Neutrophil (primary cell): ENCODE data around the genes ANKRD40CL, WFIKKN2 and TOB1.

GRCh38 chr17:50189374-50189922 lies 12.0 kb downstream of the COL1A1 start:
- PRO-cap, result no peak

DNA sequence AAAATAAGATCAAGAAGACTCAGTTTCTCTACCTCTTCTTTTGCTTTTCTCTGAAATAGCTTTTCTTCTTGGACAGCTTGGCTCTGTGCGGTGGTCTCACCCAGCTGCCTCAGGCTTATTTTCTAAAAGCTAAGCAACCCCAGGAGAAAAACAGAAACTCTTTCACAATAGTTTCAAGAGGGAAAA lies 21.0 kb upstream of the COL1A1 start:
- PRO-cap, result no peak

DNA sequence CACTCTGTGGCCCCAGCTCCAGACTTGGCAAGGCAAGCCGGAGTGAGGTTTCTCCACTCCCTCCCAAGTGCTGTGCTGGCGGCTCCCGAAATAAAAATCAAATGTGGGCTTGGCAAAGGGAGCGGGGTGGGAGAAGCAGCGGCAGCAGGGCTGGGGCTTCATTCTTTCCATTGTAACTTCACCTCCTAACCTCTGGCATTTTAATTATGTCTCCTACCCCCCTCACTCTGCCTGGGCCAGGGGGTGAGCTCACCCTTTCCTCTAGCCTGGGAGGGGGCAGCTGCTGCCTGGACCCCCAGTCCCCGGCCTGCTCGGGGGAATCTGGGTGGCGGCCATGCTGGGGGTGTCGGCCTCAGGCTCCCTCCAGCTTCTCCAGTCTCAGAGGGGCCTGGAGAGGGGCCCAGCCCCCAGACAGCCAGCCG lies 14.5 kb upstream of the TMEM92 start:
- PRO-cap, result no peak

- PRO-cap, result no peak
Measured at GRCh38 chr17:50283801-50284300, 9.6 kb downstream of the TMEM92 start.

GRCh38 chr17:50305021-50305555 lies 30.8 kb downstream of the TMEM92 start:
- PRO-cap, result no peak

GRCh38 chr17:50347284-50348032 lies 1.5 kb downstream of the XYLT2 start:
- PRO-cap, result no peak

GRCh38 chr17:50380213-50381582 lies 7.7 kb downstream of the EME1 start:
- PRO-cap, result no peak

GRCh38 chr17:50382563-50383329 lies 9.7 kb downstream of the EME1 start:
- PRO-cap, result no peak

- PRO-cap, result no peak
Measured at GRCh38 chr17:50423697-50424384, 2.2 kb upstream of the ACSF2 start.

- PRO-cap, result no peak
Measured at GRCh38 chr17:50440235-50440890, 14.3 kb downstream of the ACSF2 start.

DNA sequence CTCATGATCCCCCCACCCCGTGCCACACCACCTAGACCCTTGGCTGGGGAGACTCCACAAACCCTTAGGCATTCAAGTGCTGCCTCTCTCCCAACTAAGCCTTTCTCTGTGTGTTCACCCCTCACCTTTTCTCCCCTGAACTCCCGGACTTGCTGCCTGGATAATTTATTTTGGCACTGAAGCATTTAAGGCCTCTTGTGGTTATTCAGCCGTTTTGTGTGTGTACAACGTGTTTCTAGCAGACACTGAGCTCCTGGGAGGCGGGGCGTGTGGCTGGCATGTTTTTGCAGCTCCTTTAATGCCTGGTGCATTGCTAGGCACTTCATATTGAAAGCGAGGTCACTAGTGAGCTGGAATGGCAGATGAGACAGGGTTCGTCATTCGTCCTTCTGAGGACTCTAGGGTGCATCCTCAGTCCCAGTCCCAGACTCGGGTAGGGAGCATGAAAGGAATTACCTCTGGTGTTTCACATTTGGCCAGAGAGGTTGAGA lies 28.8 kb downstream of the CACNA1G start:
- PRO-cap, result no peak

DNA sequence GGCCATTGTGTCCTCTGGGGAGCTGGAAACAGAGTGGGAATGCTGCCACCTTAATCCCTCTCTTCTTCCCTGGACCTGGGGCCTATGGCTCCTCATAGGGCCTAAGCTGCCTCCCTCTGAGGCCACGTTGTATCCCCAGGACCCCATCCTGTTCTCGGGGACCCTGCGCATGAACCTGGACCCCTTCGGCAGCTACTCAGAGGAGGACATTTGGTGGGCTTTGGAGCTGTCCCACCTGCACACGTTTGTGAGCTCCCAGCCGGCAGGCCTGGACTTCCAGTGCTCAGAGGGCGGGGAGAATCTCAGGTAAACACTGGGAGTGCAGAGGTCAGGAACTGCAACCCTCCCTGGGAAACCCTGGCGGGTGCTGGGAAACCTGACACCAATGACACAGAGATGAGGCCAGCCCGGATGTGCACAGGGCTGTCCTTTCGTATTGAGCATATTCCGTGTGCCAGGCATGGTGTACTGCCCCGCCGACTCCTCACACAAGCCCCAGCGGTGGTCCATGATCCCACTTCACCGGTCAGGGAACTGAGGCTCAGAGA lies 23.1 kb downstream of the ANKRD40 start:
- PRO-cap, result no peak

GRCh38 chr17:50686218-50687126 lies 21.2 kb downstream of the ANKRD40 start:
- PRO-cap, result no peak

DNA sequence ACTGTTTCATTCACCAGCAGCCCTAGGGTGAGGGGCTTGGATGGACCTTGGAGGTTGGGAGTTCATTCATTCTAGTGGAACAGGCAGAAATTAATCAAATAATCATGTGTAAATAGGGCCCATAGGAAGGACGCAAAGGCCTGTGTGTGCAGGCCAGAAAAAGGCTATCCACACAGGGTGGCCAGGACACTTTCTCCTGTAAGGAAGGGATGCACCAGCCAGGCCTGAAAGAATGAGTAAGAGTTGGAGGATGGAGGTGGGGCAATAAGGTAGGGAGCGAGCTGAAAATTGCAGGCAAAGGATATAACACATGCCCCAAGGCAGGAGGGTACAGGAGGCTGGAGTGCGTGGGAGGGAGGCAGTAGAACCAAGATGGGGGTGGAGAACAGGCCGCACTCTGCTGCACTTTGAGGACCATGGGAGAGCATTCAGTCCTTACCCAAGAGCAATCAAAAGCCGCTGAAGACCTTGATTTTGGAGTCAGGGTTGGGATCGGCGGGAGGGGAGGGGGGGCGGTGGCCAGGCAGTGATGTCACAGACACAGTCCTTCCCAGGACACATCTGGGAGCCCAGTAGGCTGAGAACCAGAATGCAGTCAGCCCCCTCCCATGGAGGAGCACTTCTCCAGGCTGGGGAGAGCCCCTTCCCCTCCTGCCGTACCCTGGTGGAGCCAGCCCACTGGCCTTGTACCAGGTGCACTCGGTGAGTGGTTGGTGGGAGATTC lies 17.7 kb downstream of the ANKRD40 start:
- PRO-cap, result no peak

- PRO-cap, result no peak
Measured at GRCh38 chr17:50721034-50721552, 1.7 kb downstream of the LUC7L3 start.

DNA sequence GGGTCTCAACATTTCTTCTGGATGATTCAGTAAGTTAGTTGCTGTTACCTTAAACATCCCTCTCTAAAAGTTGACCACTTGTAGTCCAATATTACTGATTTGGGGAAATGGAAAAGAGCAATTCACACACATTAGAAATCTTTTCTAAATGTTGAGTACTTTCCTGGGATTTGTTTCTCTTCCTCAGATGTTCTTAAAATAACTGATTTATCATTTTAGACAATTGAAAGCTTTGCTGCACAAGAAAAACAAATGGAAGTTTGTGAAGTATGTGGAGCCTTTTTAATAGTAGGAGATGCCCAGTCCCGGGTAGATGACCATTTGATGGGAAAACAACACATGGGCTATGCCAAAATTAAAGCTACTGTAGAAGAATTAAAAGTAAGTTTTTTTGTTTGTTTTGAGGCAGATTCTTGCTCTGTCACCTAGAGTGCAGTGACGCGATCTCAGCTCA lies 22.9 kb downstream of the ANKRD40CL start:
- PRO-cap, result no peak

- PRO-cap, result no peak
Measured at GRCh38 chr17:50753555-50754059, 13.7 kb downstream of the ANKRD40CL start.

DNA sequence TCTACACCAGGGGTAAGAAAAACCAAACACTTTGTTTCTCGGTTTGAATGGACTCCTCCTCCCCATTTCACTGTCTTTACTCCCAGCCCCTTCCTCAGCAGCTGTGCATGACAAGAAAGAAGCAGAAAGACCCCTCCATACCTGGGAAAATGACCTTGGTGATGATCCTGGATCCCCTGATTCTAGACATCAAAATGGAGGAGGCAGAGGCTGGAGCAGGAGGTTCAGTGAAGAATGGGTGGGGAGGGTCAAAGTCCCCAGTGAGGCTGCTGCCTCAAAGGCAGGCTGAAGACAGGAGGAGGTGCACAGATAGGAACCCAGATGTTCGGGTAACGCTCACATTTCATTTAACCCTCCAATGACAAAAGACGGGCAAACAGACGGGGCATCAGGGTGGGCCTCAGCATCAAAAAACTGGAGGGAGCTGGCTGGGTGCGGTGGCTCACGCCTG lies at the start of gene ANKRD40CL:
TSS of gene ANKRD40CL (minus strand) at position 197 of the 451 bp plus-strand sequence.
- PRO-cap, result no peak

GRCh38 chr17:50835443-50835967 lies at the start of gene WFIKKN2:
TSS of gene WFIKKN2 (plus strand) at chr17:50835586.
- PRO-cap, result no peak

DNA sequence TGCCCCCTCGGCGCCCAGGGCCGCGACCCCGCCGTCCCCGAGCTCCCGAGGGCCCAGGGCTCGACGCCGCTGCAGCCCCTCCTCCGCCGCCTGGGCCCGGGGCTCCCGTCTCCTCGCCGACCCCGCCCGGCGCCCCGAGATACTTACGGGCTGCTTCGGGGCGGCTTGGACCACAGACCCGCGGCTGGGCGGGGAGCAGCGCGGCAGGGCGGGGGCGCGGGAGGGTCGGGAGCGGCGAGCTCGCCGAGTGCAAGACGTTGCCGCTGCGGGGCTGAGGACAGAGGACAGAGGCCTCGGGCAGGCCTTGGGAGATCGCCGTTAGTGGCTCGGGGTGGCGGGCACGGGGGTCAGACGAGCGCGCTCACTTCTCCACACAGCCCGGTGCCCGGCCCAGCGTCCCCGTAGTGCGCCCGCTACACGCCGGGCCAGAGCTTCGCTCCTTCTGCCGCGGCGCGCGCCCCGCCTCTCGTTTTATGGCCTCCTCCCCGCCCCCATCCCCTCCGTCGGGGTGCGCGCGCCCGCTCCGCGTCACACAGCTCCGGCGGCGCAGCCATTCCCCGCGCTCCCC lies at the start of gene TOB1:
TSS of gene TOB1 (minus strand) at position 444 of the 568 bp plus-strand sequence.
- PRO-cap, result bidirectional peak, plus-strand start outside the sequence, minus-strand start at position 444 of the sequence